Mammary epithelial cell (primary cell): ENCODE results near the genes PIGK, USP33 and FUBP1.

- CAGE, long polyA plus RNA: no peak
- RRBS: no CpG with 5 or more reads among the region's 6 CpGs
Measured at GRCh38 chr1:73183743-73184044, 901.4 kb upstream of the NEGR1 start.

DNA sequence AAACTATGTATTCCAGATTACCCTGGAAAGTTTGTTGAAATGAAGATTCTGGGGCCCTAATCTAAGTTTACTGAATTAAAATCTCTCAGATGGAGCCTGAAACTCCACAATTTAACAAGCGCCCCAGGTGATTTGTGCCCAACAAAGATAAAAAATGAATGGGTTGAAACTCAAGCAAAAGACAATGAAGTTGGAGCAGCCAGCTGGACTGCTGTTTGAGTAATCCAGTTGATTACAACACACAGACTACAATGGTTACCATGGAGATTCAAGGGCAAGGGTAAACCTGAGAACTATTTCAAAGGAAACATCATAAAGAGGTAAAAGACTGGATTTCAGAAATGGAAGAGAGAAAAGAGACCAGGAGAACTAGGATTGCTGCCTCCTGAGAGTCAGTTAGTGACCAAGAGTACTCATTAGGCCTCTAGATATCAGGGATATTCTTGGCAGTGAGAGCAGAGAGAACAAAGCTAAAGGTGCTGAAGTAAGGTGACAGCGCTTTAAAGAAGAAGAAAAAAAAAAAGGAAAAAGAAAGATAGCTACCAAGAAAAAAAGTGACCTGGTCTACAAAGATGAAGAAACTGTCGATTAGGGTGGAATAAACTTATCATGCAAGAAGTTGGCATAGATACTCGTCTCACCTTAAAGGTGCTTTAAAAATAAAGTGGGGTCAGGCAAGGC lies 44.5 kb downstream of the LRRC53 start:
- CAGE, long polyA plus RNA: no peak
- RRBS: no CpG with 5 or more reads among the region's 4 CpGs

- CAGE, long polyA plus RNA: no peak
- RRBS: no CpG with 5 or more reads among the region's 3 CpGs
Measured at GRCh38 chr1:74619244-74619632, 54.4 kb downstream of the ERICH3 start.

- CAGE, long polyA plus RNA: no peak
- RRBS: no CpG with 5 or more reads among the region's 2 CpGs
Measured at GRCh38 chr1:74821863-74822271, 88.9 kb downstream of the TYW3 start.

DNA sequence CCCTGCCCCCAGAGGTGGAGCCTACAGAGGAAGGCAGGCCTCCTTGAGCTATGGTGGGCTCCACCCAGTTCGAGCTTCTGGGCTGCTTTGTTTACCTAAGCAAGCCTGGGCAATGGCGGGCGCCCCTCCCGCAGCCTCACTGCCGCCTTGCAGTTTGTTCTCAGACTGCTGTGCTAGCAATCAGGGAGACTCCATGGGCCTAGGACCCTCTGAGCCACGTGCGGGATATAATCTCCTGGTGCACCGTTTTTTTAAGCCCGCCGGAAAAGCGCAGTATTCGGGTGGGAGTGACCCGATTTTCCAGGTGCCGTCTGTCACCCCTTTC lies 21.9 kb upstream of the LHX8 start:
- CAGE, long polyA plus RNA: no peak
- RRBS: no CpG with 5 or more reads among the region's 14 CpGs

DNA sequence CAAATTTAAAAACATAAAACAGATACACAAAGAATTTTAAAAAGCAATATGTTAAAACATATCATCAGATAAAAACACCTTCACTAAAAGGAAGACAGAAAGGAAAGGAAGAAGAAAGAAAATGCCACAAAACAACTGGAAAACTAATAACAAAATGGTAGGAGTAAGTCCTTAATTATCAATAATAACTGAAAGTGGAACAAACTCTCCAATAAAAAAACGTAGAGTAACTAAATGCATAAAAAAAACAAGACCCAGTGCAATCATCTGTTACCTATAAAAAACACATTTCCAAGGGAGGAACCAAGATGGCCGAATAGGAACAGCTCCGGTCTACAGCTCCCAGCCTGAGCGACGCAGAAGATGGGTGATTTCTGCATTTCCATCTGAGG lies 47.1 kb upstream of the ACADM start:
- CAGE, long polyA plus RNA: no peak
- RRBS: no CpG with 5 or more reads among the region's 5 CpGs

GRCh38 chr1:75677848-75678579 lies 46.5 kb upstream of the ACADM start:
- CAGE, long polyA plus RNA: no peak
- RRBS: no CpG with 5 or more reads among the region's 21 CpGs

DNA sequence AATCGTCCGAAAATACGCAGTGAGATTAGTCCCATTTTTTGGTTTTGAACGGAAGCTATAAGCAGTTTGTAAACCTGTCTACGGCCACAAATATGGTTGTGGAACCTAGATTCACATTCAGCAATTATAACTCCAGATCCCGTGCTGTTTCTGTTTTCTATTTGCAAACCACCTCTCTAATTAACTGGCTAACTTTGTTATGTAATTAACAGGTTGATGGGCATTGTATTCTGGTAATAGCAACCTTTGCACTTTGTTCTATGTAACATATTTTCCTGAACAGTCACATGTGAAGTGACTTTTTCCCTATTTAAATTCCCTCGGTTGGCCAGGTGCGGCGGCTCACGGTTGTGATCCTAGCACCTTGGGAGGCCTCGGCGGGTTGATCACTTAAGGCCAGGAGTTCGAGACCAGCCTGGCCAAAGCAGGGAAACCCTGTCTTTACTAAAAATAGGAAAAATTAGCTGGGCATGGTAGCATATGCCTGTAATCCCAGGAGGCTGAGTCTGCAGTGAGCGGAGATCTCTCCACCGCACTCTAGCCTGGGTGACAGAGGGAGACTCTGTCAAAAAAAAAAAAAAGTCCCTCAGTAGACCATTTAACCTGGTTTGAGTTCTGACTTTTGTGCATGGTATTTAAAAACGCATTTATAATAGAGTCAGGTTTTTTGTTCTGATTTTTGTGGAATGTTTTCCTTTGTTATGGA lies 1.4 kb downstream of the ACADM start:
- CAGE, long polyA plus RNA: no peak
- RRBS: no CpG with 5 or more reads among the region's 16 CpGs

GRCh38 chr1:77218598-77219639 lies at the start of gene PIGK:
Gene PIGK (minus strand): TSS chr1:77219430.
- CAGE, long polyA plus RNA: no peak
- RRBS: under 1% methylated on average over 8 of the region's 39 CpGs

DNA sequence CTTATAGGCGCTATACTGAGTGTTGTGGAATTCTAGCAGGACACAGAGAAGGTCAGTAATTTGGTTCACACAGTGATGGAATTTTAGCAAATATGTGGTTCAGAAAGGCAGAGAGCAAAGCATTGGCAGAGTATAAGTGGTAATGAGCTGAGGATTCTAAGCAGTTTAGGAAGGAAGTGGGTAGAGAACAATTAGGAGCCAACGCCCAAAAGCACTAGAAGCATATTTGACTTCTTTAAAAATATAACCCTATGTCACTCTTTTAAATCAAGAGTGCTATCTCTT lies 149.5 kb downstream of the AK5 start:
- CAGE, long polyA plus RNA: no peak
- RRBS: no CpG with 5 or more reads among the region's 2 CpGs

GRCh38 chr1:77531749-77532340 lies 150.6 kb downstream of the ZZZ3 start:
- CAGE, long polyA plus RNA: no peak
- RRBS: 98% methylated on average over 8 of the region's 48 CpGs

- CAGE, long polyA plus RNA: no peak
- RRBS: no CpG with 5 or more reads among the region's 4 CpGs
Measured at GRCh38 chr1:77605072-77605737, 77.3 kb downstream of the ZZZ3 start.

DNA sequence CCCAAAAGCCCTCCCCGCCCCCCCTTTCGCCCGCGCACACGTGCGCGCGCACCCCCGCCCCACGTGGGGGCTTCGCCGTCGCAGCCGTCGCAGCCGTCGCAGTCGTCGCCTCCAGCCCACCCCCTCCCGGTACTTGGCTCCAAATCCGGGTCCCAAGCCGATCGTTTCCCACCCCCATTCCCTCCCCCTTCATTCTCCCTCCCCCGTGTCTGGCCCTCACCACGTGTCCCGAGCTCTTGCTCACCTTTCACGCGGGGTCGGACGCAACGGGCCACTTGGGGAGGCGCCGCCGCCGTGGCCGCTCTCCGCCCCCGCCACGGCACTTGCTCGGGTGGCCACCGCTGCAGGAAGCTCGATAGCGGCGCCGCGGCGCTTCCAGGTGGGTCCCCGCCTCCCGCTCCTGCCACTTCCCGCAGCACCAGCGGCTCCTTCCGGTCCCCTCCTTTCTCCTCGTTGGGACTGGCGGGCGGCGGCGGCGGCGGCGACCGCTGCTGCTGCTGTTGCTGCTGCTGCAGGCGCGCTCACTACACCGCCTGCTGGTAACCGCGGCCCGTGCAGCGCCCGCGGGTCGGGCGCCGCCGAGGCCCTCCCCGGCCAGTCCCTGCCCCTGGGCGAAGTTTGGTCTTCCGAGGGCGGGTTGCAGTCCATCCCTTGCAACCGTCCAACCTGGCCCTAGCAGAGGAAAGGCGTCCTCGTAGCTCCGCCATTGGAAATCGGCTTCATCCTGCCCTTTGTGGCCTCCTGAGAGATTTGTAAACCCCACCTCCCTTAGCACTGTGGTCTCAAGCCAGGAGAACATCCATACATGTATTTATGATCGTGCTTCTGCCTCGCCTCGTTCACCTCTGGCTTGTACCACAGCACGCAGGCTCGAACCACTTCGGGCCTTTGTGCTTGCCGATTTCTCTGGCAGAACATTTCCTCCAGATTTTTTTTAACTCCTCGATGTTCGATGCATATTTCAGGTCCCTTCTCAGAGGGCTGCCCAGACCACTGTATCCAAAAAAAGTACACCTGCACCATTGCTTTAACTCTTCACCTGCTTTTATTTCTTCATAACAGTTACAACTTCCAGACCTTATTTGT lies 903 bp upstream of the ZZZ3 start:
- CAGE, long polyA plus RNA: no peak
- RRBS: no CpG with 5 or more reads among the region's 92 CpGs

DNA sequence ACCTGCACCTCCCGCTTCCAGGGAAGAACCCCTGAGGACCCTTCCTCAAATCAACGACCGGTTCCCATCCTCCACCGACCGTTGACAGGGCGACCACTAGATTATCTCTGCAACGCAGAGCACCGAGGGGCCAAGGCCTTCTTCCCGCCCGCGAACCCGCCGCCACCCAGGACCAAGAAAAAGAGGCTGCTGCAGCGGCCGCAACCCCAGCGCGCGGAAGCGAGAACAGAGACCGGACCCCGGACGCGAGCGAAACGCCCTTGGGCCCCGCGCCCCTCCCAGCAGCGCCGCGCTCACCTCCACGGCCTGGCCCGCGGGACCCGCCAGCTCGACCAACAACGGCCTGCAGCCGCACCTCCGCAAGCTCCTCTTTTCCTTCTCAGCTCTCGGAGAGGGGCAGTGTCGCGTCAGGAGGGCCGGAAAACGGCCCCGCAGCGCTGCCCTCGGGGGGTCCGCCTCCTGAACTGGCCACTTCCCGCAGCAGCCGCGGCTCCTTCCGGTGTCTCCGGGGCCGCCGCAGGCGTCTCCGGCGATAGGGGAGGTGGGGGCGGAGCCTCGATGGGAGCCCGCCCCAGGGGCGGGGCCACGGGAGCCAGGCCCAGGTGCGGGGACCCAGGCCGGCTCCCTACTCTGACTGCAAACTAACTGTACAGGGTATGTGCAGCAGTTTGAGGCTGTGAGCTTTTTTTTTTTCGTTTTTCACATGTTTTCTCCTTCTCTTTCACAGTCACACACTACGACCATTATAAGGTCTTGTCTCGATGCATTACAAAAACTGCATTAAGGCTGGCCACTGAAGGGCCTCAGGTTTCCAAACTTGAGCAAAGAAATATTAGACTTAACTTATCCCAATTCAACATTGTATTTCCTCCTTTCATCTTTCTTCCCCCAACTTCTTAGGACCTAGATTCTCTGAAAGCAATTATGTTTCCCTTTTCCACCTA lies at the start of gene USP33:
Gene USP33 (minus strand): TSS at position 507 of the 944 bp plus-strand sequence.
- CAGE, long polyA plus RNA: no peak
- RRBS: 1% methylated on average over 13 of the region's 67 CpGs

DNA sequence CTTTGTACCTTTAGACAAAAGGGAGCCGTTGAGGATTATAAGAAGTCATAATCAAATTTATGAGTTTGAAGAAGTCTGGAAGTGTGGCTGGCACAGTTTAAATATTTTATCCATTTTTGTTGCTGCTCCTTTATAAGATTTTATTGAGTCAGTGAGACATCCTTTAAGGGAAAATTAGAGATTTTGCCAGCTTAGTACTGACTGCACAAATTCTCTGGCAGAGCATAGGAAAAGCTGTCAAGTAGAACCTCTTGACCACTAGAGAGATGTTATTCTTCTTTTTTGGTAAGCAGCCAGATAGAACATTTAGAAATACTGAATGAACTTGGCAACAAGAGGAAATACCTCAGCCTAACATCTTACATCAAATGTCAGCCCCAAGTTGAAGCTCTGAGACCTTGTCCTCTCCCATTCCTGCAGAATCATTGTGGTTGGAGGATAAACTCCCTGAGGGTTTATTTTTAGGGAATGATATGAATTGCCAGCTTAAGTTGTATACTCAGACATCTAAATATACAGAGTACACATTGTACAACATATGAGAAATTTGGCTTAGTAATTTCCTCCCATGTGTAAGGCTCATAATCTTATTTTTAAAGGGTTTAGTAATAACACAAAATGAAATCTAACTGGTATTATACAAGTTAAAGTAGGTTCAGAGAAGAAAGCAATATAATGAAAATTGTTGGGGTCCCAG lies 53.5 kb downstream of the MIGA1 start:
- CAGE, long polyA plus RNA: no peak
- RRBS: no CpG with 5 or more reads among the region's 1 CpG

GRCh38 chr1:77846893-77847562 lies 41.4 kb upstream of the NEXN start:
- CAGE, long polyA plus RNA: no peak
- RRBS: no CpG with 5 or more reads among the region's 6 CpGs

GRCh38 chr1:77926648-77927404 lies 38.4 kb downstream of the NEXN start:
- CAGE, long polyA plus RNA: no peak
- RRBS: no CpG with 5 or more reads among the region's 12 CpGs

GRCh38 chr1:77927405-77927881 lies 39.0 kb downstream of the NEXN start:
- CAGE, long polyA plus RNA: no peak
- RRBS: no CpG with 5 or more reads among the region's 4 CpGs

- CAGE, long polyA plus RNA: no peak
- RRBS: no CpG with 5 or more reads among the region's 1 CpG
Measured at GRCh38 chr1:77951152-77951962, 27.5 kb downstream of the FUBP1 start.

DNA sequence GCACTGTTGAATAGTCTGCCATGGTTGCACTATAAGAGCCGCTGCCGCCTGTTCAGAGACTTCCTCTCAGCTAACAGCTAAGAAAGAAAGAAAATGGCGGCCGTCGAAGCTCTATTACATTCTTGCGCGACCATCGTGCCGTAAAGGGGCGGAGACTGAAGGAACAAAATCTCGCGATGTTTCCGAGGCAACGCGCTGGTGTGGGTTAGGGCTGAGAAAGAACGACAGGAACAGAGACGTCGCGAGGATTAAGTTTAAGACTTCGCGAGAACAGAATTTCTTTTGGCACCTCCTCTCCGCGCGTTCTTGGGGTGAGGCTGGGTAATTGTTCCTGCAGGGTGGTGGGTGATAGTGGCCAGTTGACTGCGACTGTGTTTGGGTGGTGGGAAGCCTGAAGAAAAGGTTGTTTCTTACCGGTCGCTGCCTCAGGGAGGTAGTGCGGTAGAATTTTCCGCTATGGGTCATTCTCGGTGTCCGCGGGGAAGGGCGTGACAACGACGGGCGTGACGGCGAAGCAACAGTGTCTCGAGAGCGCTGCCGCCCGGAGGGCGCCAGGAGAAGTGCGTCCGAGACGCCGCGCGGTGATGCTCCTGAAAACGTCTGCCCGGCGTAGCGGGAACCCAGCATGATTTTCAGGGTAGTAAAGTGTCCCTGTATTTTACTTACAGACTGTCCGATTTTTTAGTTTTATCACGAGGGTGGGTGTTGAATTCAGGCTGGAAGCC lies at the start of gene FUBP1:
Gene FUBP1 (minus strand): TSS at position 90 of the 725 bp plus-strand sequence.
- CAGE, long polyA plus RNA: no peak
- RRBS: 1% methylated on average over 10 of the region's 55 CpGs